A673 (cell line): ENCODE results near the genes ITGB7, AAAS and SP1.

DNA sequence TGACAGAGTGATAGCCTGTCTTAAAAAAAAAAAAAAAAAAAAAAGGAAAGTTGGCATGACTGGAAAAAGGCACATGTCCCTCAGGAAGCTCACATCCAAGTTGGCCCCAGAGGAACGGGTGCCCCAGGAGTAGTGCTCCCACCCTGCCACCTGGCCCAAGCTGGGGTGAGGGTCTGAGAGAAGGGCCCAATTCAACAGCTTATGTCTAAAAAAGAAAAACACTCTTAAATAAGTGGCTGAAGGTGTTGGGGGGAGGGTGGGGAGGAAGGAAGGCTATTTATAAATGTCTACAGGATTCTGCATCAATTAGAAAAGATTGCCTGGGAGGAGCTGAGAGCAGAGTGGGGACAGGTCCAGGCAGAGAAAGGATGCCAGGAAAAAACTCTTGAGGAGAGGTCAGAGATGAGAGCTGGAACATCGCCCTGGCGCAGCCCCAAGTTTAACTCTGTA is 7.5 kb downstream of the SPRYD3 start:
- PRO-cap: no peak

DNA sequence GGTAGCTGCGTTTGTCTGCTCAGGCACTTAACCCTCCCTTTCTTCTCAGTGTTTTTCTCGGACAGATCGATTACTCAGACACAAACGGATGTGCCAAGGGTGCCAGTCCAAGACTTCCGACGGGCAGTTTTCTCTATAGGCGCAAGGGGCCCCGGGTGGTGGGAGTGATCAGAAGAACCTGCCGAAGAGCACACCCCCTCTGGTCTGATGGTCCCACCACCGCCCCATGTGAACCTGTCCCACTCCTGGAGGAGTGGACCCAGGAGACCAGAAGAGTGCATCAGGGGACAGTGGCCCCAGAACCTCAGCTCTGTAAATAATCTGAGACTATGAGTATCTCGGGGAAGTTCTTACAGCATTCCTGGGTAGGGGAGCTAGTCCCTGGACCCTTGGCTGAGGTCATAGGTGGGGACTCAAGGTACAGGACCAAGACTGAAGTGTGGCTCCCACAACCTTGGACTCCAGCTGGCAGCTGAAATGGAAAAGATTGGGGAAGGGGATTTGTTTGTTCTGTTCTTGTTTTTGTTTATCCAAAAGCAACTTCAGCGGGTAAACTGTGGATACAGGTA is 6.8 kb upstream of the CSAD start:
- PRO-cap: no peak

GRCh38 chr12:53191109-53191504 is 10.4 kb upstream of the CSAD start:
- PRO-cap: no peak

DNA sequence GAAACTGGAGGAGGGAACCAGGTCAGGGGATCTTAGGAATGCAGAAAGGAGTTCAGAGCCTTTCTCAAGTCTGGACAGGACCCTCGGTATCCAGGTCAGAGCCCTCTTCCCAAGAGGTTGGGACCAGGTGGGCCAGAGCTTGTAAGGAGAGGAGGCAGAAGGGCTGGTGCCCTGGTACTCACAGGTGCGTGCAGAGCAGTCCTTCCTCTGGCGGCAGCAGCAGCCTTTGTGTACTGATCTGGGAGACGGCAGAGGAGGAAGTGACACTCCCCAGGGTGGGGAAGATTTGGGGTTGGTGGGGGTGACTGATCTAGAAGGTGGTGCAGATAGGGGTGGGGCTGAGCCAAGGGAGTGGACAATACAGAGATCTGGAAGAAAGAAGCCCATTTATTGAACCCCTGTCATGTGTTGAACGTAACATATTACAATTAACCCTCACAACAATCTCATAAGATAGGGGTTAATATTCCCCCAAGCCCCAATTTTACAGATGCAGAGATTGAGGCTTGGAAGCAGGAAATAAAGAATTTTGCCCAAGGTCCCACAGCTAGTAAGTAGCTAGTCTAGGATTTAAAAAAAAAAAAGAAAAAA is at the start of gene ITGB7:
ITGB7 (minus strand) TSS at position 232 of the 591 bp plus-strand sequence.
- PRO-cap: no peak

DNA sequence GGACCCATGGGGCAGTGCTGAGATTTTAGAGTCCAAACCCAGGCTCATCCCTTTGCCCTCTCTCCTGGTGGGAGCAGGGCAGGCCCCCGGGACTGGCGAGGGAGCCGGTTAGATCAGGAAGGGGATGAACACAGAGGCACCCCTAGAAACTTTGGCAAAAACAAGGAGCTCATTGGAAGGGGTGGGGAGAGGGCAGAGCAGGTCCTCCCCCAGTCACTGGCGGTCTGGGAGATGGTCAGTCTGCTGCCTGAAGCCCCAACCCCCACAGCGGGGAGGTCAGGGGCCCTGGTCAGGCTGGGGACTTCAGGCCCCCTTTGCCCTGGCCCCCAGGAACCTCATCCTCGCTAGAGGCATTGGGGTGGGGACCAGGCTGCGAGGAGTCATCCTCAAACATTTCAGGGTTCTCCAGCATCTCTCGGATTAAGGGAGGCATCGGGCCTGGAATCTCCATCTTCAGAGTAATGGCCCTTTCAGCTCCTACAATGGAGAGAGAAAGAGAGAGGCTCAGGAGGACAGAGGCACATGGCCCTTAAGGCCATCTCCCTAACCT is 4.4 kb upstream of the ITGB7 start:
- PRO-cap: no peak

- PRO-cap: bidirectional peak, plus-strand start at chr12:53220473, minus-strand start at chr12:53220340
Measured at GRCh38 chr12:53220102-53220565, 11.9 kb downstream of the RARG start.

DNA sequence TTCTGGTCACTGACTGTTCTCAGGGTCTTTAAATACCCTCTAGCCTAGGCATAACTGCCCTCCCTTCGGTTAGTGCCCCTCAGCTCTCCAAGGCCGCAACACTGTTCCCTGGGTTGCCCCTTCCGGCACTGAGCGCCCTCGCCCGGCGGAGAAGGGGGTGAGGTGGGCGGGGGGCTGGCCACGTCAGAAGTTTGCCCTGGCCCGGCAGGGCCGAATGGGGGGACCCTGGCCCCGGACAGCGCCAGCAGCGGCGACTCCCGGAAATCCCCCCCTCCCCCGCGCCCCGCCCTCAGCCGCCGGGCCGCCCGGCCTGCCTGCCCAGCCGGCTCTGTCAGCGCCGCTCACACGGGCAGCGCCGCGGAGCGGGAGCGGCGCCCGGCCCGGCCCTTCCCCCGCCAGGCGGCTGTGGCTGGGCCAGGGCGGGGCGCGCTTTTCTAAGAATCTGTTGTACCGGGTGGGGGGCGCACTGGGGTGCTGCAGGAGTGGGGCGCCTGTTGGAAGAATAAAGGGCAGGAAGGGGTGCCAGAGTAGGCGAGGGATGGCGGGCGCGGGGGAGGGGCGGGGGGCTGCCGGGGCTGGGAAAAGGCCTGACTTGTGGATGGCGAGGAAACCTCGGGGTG is 10.4 kb downstream of the RARG start:
- PRO-cap: bidirectional peak, plus-strand start at position 344 of the sequence, minus-strand start at position 130 of the sequence; bidirectional peak, plus-strand start at position 445 of the sequence, minus-strand start at position 407 of the sequence

- PRO-cap: no peak
Measured at GRCh38 chr12:53225397-53226288, 6.4 kb downstream of the RARG start.

GRCh38 chr12:53236573-53236959 is 4.6 kb upstream of the RARG start:
- PRO-cap: no peak

DNA sequence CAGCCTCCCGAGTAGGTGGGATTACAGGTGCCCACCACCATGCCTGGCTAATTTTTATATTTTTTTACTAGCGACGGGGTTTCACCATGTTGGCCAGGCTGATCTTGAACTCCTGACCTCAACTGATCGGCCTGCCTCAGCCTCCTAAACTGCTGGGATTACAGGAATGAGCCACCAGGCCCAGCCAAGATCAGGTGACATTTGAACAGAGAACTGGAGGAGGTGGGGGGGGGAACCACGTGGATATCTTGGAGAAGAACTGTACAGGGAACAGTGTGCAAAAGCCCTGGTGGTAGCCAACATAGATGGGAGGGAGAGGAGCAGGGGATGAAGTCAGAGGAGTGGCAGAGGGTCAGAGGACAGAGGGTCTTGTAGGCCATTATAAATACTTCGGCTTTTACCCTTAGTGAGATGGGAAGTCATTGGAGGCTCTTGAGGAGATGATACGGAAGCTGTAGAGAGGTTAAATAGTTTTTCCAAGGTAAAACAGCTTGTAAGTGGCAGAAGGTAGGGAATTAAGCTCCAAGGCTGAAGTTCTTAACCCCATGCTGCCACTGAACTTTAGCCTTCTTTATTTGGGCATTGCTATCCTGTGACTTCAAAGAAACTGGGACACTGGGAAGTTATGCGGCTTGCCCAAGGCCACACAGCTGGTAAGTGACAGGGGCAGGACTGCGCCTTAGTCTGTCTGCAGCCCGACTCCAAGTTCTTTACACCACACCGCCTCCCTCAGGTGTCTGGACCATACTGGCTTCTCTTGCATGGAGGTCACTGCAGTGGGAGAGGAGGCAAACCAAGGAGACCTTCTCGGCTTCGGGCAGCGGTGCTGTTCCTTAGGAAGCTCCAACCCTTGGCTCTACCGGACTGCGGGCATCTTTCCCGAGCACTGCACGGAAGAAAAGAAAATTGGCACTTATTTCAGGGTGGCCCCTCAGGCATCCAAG is 651 bp upstream of the MFSD5 start:
- PRO-cap: no peak

GRCh38 chr12:53320787-53321837 is at the start of gene AAAS:
Gene AAAS (minus strand): TSS chr12:53321610.
- PRO-cap: bidirectional peak, plus-strand start at chr12:53321409, minus-strand start at chr12:53321560

DNA sequence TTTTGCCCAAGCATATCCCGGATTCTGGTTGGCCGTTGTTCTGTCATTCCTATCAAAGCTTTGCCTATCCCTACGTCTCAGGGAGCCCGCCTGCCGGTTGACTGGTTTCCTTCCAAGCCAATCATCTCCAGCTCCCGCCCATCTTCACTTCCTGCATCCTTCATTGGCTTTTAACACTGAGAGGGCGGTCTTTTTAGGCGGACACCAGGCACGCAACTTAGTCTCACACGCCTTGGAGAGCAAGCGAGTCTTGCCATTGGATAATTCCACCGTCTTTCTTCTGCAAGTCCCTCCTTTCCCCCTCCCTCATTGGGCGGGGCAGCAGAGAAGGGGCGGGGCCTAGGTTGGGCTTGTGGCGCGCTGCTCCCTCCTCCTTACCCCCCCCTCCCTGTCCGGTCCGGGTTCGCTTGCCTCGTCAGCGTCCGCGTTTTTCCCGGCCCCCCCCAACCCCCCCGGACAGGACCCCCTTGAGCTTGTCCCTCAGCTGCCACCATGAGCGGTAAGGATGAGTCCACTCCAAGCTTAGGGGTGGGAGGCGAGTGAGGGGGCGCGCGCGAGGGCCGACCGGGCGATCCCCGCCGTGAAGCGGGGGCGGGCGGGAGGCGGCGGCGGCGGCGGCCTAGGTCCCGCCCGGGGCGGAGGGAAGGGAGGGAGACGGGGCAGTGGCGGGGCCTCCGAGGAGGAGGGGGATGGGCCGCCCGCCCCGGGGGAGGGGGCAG is at the start of gene SP1:
SP1 (plus strand) TSS at position 377 of the 719 bp plus-strand sequence.
- PRO-cap: bidirectional peak, plus-strand start at position 377 of the sequence, minus-strand start at position 318 of the sequence; bidirectional peak, plus-strand start at position 571 of the sequence, minus-strand start at position 595 of the sequence

DNA sequence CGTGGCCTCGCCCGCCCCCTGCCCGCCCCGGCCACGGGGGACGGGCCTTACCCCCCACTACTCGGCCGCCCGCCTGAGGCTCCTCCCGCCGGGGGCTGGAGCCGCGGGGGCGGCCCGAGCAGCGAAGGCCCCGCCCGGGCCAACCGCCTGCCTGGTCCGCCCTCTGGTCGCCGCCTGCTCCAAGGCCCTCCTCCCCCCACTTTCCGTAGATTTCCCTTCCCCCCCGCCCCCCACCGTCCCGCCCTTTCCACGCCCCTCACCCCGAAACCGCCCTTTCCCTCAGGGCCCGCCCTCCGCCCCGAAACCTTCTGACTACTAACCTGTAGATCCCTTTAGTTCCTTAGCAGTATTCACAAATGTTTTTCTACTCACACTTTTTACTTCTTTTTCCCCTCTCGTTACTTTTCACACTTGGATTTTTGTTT is 555 bp downstream of the SP1 start:
- PRO-cap: bidirectional peak, plus-strand start at position 57 of the sequence, minus-strand start at position 75 of the sequence

DNA sequence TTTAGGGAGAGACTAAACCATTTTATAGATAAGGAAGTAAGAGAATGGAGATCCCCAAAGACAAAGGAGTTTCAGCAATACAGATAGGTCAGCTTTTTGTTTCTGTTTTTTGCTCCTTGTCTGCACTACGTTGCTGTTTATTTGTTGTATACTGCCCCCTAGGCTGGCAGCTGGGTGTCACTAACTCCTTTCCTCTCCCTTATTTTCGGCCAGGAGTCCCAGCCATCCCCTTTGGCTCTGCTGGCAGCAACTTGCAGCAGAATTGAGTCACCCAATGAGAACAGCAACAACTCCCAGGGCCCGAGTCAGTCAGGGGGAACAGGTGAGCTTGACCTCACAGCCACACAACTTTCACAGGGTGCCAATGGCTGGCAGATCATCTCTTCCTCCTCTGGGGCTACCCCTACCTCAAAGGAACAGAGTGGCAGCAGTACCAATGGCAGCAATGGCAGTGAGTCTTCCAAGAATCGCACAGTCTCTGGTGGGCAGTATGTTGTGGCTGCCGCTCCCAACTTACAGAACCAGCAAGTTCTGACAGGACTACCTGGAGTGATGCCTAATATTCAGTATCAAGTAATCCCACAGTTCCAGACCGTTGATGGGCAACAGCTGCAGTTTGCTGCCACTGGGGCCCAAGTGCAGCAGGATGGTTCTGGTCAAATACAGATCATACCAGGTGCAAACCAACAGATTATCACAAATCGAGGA is 2.1 kb downstream of the SP1 start:
- PRO-cap: no peak

- PRO-cap: no peak
Measured at GRCh38 chr12:53414378-53415312, 9.0 kb upstream of the AMHR2 start.

- PRO-cap: no peak
Measured at GRCh38 chr12:53482122-53483221, 16.8 kb downstream of the MAP3K12 start.

- PRO-cap: no peak
Measured at GRCh38 chr12:53484151-53485194, 14.8 kb downstream of the MAP3K12 start.

DNA sequence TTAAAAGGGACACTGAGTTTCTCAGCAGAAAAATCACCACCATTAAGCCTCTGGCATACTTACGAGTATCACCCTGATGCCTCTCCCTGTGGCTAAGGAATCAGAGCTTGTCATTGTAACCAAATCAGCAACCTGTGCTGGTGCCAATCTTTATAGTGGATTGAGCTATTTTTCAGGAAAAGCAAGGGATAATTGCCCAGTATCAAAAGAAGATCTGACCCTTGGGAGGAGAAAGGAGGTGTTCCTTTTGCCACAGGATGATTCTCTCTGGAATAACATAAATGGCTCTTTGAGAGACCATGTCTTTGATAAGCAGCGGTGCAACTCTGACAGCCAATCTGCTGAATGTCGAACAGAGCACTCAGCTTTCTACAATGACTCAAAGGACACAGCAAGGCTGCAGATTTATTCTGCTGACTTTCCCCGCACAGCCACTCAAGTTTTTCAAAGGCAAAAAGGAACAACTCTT is 34.7 kb downstream of the ATF7 start:
- PRO-cap: bidirectional peak, plus-strand start at position 408 of the sequence, minus-strand start at position 340 of the sequence

DNA sequence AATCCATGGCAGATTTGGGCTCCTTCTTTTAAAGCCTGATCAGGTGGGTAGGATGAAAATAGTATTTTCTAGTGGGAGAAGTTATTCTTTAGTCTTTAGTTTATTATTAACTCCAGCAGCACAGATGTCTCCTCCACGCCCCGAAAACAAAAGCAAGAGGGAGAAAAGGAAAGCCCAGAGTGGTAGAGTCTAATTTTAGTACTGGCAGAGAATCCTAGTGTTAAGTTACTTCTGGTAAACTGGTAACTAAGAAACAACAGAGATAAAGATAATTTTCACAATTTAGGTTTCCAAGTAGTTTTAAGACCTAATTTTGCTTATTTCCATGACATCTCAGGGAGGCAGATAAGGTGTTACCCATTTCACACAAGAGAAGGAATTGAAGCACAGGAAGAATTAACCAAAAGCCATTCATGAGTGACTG is 16.3 kb downstream of the ATP5MC2 start:
- PRO-cap: no peak

DNA sequence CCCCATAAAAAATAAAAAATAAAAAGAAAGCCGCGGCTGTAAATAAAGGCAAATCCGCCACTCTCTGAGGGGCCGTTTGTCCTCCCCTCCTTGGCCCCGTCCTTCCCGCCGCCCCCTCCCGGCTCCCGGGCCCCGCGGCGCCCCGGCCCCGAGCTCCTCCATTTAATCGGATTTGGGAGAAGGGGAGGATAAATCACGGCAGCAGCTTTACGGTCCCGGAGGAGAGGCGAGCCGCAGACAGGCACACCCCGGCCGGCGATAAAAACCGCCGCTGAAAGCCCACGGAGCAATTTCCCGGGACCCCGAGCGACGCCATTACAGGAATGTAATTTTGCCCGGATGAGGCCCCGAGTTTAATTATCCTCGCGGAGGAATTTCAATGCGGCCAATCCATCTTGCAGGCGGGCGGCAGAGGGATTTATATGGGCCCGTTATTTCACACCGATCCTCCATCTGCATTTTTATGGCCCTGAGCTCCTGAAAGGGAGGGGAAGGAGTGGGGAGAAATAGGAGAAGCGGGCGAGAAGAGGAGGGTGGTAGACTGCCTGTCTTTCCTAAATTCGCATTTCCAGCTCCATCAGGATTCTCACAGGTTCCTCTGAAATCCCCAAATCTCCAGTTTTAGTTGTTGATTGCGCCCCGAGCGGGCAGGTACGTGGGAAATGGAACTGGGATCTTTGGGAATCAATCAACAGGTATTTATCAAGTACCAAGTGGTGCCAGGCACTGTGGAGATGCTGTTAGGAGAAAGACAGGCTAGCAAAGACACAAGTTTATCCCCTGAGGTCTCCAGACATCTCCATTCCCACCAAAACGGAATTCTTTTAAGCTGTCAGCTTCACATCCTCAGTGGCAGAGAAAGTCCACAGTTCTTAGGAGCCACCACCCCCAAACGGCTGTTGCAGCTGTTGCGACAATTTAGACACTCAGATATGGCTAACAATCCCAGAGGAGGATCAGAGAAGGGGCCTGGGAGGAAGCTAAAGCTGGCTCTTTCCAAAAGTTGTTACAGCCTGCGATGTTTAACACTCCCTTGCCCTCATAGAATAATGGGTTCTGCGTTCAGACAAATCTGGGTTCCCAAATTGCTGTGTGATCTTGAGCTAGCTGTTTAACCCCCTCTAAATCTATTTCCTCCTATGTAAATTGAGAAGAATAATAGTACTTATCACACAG is 1.6 kb upstream of the ATP5MC2 start:
- PRO-cap: bidirectional peak, plus-strand start at position 210 of the sequence, minus-strand start at position 327 of the sequence